AG09319 (cell line): ENCODE measurements around a stretch of chr1.

- RRBS: no CpG with 5 or more reads among the region's 4 CpGs
Measured at GRCh38 chr1:160756072-160756615, 17.1 kb downstream of the SLAMF7 start.

- RRBS: no CpG with 5 or more reads among the region's 19 CpGs
Measured at GRCh38 chr1:160981584-160982005, 27.0 kb upstream of the ITLN2 start.

DNA sequence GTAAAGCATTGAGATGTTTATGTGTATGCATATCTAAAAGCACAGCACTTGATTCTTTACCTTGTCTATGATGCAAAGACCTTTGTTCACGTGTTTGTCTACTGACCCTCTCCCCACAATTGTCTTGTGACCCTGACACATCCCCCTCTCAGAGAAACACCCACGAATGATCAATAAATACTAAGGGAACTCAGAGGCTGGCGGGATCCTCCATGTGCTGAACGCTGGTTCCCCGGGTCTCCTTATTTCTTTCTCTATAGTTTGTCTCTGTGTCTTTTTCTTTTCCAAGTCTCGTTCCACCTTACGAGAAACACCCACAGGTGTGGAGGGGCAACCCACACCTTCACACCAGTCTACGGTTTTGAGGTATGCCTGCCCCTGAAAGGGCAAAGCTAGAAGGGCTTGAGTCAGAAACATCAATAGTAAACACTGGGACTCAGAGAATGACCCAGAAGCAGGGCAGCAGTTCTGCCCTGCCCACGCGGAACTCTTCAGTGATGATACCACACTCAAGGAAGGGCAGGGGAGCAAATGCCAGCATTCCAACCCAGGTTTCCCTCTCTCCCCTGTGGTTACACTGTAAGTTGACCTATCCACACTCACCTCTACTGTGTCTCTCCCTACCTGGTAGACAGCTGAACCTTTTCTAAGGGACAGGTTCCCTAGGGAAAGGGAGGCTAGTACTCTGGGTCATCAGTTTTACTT, 3.3 kb downstream of the F11R start:
- RRBS: no CpG with 5 or more reads among the region's 10 CpGs

- RRBS: no CpG with 5 or more reads among the region's 3 CpGs
Measured at GRCh38 chr1:161084476-161085106, 4.8 kb downstream of the NECTIN4 start.

- RRBS: no CpG with 5 or more reads among the region's 11 CpGs
Measured at GRCh38 chr1:161085149-161086029, 4.0 kb downstream of the NECTIN4 start.

GRCh38 chr1:161086030-161086923, 3.1 kb downstream of the NECTIN4 start:
- RRBS: no CpG with 5 or more reads among the region's 9 CpGs

DNA sequence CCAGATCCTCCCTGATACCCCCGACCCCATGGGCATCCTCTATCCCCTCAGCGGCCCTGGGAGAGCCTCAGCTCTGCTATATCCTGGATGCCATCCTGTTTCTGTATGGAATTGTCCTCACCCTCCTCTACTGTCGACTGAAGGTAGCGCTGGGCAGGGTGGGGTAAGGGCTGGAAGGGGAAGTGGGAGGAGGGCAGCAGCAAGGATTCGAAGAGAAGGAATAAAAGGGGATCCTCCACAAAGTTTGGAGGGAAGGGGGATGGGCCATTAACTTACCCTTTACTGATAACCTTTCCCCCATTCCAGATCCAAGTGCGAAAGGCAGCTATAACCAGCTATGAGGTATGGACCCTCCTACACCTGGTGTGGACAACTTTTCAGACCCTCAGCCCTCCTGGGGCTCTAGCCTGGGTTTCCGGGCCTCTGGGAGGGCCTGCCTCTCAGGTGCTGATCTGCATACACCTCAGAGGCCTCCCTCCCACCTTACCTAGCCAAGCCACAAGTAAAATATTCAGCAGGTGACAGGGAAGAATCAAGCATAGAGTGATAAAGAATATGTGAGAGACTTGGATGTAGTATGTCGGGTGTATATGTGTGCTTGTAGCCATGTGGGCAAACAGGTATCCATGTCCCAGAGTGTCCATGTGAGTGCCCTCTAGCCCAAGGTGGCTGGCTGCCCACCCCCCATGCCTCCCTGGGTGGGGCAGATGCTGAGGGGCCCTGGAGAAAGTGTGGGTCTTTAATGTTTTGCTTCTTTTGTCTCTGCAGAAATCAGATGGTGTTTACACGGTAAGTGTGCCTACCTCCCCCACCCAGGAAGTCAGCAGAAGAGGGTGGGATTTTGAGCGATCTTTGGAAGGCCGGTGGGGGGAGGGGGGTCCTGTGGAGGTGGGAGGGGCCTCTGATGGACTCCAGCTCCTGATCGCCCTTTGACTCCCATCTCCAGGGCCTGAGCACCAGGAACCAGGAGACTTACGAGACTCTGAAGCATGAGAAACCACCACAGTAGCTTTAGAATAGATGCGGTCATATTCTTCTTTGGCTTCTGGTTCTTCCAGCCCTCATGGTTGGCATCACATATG, 3.2 kb downstream of the FCER1G start:
- RRBS: no CpG with 5 or more reads among the region's 14 CpGs

DNA sequence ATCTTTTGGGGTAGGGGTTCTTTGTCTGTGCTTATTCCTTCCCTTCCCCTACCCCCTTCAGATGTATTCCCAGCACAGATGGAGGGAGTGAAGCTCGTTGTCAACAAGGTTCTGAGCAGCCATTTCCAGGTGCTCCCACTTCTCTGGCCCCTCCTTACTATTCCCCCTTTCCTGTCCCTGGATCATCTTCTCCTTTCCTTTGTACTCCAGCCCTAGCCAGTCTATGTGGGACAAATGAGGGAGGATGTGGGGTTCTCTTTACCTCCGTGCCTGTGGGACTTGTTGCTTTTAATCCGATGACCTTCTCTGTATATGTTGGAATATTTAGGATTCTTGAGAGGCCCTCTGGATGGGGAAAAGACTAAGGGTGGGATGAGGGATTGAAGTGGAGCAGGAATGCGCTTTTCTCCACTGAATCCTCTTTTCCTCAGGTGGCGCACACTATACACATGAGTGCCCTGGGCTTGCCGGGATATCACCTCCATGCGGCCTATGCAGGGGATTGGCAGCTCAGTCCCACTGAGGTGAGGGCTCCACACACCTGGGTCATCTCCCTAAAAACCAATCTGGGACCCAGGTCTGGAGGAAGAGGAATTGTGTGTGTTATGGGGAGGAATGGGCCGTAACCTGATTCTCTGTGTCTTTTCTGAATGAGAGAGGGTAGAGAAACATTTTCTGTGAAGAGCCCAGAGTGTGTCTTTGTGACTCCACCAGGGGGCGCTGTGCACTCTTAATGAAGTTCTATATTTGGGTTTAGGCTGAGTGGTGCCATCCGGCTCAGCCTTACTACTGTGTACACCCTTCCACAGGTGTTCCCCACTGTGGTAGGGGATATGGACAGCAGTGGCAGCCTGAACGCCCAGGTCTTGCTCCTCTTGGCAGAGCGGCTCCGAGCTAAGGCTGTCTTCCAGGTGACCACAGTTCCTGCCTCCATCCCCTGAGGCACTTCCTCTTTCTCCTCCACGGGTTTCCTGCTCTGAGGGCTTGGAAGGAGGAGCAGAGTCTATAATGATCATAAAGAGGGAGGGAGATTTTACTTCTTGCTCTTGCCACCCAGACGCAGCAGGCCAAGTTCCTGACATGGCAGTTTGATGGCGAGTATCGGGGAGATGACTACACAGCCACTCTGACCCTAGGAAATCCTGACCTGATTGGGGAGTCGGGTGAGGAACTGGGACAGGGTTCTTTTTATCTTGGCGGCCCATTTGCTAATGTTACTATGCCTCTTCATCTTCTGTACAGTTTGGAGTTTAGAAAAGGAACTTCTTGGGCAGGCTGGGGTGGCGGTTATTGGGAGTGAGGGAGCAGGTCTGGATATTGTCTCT, 1.4 kb downstream of the TOMM40L start:
- RRBS: no CpG with 5 or more reads among the region's 20 CpGs

DNA sequence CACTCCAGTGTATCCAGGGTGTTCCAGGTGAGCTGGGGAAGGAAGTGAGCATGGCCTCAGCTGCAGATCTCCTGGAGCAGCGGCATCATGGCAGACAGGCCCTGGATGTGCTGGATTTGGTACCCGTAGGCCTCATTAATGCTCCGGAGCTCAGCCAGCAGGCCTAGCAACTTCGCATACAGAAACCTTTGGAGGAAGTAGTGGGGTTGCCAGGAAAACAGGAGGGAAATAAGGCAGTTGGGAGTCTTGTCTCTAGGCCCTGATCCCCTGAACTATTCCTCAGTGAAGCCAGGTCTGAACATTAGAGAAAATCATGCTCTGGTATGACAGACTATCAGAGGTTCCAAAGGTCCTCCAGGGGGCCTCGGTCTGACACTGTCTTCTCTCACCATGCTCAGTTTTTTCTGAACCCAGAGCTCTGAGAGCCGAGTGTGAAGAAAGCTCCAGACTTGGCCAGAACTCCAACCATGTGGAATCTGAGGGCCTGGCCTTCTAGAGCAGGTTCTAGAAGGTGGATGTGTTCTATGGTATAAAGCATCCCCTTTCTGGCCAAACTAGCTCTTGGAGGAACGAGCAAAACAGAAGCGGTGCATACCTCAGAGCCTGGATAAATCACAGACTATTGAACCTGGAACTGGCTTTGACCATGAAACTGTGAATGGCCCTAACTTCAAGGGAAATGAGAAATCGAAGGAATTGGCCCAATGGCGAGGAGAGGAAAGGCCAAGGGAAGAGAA, 4.0 kb downstream of the TOMM40L start:
- RRBS: no CpG with 5 or more reads among the region's 10 CpGs

GRCh38 chr1:161244821-161245412, 6.9 kb upstream of the NR1I3 start:
- RRBS: no CpG with 5 or more reads among the region's 4 CpGs

GRCh38 chr1:161365561-161366419, 1.9 kb downstream of the CFAP126 start:
- RRBS: no CpG with 5 or more reads among the region's 8 CpGs

DNA sequence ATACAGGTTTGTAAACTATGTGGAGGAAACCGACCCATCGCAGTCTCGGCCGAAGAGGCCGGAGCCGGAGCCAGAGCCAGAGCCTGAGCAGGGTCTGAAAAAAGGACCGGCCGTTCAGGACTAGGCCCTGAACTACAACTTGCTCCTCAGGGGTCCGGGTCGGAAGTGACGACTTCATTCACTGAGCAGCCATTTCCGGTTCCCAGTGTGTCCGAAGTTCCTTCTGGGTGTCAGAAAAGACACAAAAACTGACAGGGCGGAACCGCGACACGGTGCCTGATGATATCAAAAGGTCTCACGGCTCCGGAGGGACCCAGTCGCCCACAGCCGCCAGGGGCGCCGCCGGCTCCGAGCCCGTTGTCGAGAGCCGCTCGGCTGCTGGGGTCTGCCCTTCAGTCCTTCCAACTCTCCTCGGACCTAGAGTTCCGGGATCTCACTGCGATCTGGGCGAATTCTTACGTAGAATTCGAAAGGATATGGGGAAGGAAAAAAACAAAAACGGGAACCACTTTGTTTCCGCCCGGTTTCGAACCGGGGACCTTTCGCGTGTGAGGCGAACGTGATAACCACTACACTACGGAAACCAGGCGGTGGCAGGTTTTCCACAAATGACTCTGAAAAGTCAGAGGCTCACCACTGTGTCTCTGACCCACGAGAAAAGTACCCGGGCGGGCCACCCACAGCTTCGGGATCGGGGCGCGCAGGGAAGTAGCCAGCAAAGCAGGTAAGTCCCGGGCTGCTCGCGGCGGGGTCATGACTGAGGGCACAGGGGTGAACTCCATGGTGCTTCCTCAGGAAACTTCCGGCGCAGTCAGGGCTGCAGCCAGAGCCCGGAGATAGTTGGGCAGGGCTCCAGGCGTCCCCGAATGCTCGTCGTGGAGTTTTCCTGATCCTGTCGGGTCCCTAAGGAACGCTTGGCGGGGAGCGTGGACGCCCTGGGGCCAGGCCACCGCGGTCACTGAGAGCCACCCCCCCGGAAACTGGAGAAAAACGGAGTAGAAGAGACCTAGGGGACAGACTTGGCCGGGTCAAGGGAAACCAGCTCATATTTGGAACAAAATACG, 31.8 kb upstream of the CFAP126 start:
- RRBS: under 1% methylated on average over 31 of the region's 75 CpGs

DNA sequence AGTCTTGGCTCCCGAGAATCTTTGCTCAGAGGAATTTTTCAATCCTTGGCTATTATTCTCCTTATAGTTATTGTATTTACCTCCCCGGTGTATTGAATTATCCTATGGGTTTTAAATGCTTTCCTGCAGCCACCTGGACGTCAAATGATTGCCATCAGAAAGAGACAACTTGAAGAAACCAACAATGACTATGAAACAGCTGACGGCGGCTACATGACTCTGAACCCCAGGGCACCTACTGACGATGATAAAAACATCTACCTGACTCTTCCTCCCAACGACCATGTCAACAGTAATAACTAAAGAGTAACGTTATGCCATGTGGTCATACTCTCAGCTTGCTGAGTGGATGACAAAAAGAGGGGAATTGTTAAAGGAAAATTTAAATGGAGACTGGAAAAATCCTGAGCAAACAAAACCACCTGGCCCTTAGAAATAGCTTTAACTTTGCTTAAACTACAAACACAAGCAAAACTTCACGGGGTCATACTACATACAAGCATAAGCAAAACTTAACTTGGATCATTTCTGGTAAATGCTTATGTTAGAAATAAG, 6.4 kb upstream of the HSPA6 start:
- RRBS: no CpG with 5 or more reads among the region's 9 CpGs

- RRBS: no CpG with 5 or more reads among the region's 14 CpGs
Measured at GRCh38 chr1:161518416-161519470, 5.6 kb upstream of the HSPA6 start.

DNA sequence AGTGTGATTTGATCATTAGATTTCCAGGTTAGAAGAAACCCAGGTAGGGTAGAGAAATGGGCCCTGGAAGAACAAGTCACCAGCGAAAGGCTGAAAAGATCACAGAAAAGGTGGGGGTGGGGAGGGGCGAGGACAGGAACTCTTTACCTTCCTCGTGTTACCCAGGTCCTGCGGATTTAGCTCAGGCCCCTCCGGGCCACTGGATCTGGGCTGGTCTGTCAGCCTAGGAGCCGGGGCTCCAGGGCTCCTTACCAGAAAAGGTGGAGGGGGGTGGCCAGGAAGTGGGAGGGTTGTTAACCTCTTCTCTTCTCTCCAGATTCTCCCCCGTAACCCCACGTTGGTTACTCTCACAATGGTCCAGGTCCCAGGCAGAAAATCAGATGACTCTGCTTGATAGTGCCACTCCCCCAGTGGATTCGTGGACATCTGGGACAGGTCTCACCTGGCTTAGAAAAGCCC, 795 bp upstream of the FCGR3A start:
- RRBS: no CpG with 5 or more reads among the region's 9 CpGs

DNA sequence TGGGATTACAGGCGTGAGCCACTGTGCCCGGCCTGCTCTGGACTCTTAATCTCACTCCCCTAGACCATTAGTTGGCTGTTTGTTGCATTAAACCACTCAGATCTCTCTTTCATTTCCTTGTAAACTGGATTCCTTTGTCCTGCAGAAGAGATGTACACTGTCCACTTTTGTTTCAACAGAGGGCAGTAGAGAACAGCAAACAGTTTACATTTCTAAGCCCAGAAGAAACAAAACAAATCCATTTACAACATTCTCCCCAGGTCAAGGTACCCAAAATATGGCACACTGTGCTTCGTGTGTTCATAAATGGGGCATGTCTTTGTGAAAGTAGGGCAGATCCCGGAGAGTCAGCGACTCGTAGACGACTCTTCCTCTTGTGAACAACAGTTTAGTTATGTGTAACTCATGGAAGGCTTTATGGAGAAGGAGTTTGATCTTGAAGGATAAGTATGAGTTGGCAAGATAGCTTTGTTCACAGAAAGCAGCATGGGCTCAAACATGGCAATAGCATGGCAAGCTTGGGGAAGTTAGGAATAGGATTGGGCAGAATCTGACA, 16.6 kb upstream of the FCGR3A start:
- RRBS: no CpG with 5 or more reads among the region's 7 CpGs

- RRBS: no CpG with 5 or more reads among the region's 24 CpGs
Measured at GRCh38 chr1:161611811-161612325, 19.1 kb downstream of the FCGR3B start.

- RRBS: no CpG with 5 or more reads among the region's 6 CpGs
Measured at GRCh38 chr1:161821212-161822259, 55.4 kb downstream of the ATF6 start.

GRCh38 chr1:161961963-161962814, 61.5 kb downstream of the OLFML2B start:
- RRBS: no CpG with 5 or more reads among the region's 8 CpGs